Mesangial cell (primary cell): ENCODE data around the gene ACSF3.

GRCh38 chr16:88489291-88489892 is 36.3 kb downstream of the ZFPM1 start:
- RAMPAGE, long total RNA: no peak

DNA sequence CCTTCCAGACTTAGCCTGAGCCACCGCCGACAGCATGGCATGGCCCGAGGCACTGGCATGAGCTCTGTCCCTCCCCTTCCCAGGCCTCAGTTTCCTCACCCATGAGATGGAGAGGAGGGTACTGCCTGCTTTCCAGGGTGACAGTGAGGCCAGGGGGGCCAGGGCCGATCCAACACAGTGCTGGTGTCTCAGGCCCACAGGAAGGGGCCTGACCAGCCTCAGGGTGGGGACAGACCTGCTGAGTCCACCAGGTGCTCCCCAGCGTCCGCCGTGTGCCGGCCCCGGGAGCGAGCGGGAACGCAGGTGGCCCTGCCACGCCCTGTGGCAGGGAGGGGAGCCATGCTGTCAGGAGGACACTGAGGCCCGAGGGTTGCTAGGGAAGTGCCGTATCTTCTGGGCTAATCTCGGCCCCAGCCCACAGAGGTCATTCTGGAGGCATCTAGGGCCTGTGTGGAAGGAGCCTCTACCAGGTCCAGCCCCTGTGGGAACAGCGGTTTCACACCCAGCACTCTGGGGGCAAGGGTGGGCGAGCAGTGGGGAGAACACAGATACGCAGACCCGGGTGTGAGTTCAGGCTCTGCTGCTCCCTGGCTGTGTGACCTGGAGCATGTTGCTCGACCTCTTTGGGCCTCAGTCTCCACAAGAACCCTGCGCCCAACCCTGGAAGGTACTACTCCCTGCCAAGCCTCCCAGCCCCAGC is 44.1 kb upstream of the ZC3H18 start:
- RAMPAGE, long total RNA: no peak

DNA sequence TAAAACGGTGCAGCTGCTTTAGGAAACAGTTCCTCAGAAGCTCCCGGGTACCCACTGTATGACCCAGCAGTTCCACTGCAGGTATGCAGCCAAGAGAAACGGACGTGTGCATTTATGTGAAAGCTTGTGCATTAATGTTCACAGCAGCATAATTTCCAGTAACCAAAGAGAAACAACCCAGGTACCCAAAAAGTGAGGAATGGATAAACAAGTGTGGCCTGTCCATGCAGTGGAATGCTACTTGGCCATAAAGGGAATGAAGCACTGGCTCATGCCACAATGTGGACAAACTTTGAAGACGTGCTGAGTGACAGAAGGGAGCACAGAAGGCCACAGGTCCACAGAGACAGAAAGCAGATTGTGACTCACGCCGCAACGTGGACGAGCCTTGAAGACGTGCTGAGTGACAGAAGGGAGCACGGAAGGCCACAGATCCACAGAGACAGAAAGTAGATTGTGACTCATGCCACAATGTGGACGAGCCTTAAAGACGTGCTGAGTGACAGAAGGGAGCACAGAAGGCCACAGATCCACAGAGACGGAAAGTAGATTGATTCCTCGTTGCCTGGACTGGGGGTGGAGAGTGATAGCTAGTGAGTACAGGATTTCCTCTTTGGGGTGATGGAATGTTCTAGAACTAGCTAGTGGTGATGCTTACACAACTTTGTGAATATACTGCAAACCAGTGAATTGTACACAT is 19.2 kb downstream of the ZC3H18 start:
- RAMPAGE, long total RNA: no peak

DNA sequence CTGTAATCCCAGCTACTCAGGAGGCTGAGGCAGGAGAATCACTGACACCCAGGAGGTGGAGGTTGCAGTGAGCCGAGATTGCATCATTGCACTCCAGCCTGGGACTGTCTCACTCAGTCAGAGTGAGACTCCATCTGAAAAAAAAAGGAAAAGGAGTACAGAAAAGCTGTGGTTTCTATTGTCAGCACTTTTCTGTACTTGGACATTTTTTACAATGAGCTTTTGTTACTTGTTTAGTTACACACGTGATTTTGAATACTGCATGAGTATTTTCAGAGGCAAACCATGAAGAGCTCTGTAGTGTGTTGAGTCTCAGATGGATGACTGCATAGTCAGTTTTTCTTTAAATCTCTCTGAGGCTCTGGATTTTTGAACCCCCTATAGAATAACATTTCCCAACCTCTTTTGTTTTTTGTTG is 26.3 kb downstream of the ZC3H18 start:
- RAMPAGE, long total RNA: no peak

DNA sequence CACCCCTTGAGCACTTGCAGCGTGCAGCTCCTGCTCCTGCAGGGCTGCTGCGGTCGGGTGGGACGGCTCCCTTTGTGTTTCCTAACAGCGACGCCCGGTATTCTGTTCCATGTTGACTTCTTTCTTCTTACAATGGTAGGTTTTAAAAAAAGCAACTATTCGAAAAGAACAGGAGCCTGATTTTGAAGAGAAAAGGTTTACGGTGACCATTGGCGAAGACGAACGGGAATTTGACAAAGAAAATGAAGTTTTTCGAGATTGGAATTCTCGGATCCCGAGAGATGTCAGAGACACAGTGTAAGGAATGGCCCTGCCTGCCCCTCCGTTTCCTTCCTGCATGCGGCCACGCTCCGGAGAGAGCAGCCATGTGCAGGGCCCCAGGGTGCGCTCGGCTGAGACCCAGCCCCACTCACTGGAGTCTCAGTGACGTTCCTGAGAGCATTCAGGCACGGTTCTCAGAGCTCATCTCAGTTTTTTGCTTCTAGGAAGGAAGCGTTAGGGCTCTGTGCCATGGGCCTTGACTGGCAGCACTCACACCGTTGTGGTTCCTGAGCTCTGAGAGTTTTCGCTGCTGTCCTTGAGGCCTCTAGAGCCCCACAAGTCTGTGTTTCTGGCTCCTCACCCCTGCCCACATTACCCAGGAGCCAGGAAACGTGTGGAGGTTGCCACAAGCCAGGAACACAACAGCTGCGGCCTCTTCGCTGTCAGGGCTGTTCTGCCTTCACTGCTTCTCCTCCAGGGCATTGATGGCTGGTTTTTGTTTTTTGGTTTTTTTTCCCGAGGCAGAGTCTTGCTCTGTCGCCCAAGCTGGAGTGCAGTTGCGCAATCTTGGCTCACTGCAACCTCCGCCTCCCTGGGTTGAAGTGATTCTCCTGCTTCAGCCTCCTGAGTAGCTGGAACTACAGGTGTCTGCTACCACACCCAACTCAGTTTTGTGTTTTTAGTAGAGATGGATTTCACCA is 29.7 kb downstream of the ZC3H18 start:
- RAMPAGE, long total RNA: no peak

- RAMPAGE, long total RNA: no peak
Measured at GRCh38 chr16:88610853-88611630, 27.3 kb upstream of the IL17C start.

- RAMPAGE, long total RNA: no peak
Measured at GRCh38 chr16:88656143-88656698, 5.4 kb upstream of the CYBA start.

DNA sequence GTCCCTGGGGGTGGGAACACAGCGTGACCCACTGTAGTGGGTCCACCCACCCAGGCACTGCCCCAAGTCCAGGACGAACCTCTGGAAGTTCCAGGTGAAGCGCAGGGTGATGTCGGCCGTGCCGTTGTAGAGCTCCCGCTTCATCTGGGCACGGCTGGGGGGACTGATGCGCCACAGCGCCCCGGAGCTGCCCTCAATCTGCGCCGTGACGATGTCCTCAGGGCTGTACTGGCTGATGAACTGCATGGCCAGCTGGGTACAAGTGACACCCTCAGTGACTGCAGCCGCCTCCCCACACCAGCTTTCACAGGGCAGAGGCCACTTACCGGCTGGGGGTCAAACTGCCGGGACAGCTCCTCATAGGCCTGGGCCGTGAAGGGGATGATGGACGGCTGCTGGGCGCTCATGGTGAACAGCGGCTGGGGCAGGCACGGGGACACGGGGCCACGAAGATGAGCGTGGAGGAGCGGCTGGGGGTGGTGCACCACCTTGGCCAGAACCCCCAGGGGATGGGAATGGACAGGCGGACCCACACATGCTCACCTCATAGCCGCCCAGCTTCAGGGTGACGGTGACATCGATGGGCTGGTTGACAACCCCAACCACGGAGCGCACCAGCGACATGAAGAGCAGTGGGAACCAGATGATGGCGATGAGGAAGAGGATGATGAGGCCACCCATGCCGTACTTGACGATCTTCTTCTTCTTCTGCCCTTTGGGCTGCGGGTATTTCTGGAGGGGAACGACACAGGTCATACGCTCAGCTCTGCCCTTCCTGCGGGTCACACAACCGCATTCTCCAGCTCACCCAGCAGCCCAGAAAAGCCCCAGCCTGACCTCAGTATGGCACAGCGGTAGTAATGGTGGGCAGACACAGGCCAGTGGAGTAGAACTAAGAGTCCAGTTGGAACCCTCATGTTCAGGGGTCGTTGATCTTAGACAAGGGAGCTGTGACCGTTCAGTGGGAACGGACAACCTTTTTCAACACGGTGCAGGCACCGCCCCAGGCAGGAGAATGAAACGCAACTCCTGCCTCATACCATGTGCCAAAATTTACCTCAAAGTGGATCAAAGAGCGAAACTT is 10.5 kb downstream of the CTU2 start:
- RAMPAGE, long total RNA: no peak

- RAMPAGE, long total RNA: no peak
Measured at GRCh38 chr16:88727793-88728562, 21.7 kb downstream of the CTU2 start.

DNA sequence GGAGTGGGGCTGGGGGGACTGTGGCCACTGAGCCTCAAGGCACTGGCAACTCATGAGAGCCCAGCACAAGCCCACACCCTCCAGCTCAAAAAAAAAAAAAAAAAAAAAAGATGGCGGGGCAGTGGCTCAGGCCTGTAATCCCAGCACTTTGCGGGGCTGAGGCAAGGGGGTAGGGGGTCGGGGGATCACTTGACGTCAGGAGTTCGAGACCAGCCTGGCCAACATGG is 920 bp upstream of the PIEZO1 start:
- RAMPAGE, long total RNA: no peak

DNA sequence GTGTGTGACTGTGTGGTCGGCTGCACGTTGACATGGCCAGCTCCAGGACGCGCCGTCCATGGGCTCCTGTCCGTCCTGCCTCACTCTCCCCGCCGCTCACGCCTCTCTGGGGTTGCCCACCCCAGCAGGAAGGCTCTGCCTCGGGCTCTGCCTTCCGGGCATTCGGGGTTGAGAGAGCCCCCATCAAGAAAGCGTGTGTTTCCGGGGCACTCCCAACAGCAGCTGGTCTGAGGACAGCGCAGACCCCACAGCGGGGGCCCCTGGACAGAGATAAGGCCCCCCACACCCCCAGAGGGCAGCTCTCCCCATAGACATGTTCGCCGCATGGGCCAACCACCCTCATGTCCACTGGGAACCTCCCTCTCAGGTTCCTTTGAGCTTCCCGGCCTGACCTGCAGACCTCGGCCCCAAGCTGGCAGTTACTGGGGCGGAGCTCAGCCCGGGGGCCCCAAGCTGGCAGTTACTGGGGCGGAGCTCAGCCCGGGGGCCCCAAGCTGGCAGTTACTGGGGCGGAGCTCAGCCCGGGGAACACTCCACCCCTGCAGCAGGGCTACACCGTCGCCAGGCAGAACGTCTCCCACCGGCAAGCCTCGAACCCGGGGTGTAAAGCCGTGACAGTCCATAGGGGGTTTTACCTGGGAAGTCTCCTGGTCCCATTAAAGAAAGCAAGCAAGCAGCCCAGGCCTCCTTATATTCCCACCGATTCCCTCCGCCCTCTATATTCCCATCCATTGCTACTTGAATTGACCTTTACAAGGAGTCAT is 8.5 kb upstream of the PIEZO1 start:
- RAMPAGE, long total RNA: no peak

DNA sequence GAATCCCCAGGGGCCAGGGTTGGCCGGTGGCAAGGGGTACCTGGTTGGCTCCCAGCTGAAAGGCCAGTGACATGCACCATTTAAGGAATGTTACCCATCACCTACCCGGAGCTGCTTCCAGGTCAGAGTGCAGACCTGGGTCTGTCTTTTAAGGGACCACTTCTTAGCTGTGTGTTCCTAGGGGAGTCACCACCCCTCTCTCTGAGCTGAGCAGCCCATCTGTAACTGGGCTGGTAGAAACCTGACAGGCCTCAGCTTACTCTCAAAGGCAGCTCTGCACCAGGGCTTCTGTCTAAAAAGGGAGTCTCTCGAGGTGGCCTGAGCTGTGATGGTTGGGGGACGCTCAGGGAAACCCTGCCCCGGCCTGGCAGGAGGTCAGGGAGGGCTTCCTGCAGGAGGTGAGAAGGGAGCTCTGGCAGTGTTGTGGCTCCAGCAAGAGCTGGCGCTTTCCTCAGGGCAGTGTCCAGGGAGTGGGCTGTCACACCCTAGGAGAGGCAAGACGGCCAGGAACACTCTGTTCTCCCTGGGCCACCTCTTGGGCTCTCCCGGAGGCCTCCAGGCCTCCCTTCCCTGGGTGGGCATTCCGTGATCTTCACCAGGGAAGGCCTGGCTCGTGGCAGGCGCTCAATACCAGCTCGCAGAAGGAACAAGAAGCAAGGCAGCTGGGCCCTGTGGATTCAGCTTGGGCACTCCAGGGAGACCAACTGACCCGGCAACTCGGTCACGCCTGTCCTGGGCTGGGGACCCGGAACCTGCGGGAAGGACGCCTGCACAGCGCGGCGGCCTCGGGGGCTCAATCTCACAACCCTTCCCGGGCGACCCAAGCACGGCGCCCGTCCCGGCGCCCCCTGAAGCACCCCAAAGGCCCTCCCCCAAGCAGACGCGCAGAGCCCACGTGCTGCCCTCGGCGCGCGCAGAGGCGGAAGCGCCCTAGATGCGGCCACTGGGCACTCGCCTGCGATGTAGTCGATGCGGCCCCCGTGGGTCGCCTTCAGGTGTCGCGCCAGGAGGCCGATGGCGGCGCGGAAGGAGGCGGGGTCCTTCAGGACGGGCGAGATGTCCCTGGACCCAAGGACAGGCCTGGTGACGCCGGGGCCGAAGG is 782 bp downstream of the APRT start:
- RAMPAGE, long total RNA: no peak

DNA sequence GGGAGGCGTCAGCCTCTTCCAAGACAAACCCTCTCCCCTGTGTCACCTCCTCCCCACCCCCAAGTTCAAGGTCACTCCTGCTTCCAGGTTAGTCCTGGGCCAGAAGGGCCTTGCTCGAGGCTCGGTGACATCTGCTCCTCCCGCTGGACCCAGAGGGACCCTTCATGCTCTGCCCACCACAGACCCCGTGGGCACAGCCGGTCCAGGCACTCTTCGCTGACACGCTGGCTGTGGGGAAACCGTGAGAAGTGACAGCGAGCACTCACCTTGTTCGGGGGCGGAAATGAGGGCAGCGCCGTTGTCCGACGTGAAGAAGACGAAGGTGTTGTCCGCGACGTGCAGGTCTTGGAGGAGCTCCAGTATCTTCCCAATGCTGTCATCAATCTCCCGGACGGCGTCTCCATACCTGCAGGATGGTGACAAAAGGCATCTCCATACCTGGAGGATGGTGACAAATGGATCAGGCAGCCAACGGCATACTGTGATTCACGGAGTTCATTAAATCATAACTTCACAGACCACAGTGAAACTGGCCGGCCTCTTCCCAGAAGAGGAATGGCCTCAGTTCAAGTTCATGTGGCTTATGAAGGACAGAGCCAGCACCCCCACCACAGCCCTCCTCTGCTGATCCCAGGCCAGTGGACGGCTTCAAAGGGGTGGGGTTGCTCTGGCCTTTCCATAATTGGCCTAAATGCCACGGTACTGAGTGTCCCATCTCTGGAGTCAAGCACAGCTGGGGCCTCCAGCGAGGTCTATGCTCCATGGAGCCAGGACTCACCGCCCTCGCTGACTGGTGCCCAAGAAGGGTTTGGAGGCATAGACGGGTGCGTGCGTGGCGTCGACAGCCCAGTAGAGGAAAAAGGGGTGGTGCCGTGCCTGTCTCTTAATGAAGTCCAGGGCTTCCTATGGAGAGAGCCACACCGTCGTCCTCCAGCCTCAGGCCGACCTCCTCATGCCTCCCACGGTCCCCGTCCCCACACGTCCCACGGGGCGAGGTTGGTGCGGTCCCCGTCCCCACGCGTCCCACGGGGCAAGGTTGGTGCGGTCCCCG is 21.5 kb downstream of the GALNS start:
- RAMPAGE, long total RNA: no peak

DNA sequence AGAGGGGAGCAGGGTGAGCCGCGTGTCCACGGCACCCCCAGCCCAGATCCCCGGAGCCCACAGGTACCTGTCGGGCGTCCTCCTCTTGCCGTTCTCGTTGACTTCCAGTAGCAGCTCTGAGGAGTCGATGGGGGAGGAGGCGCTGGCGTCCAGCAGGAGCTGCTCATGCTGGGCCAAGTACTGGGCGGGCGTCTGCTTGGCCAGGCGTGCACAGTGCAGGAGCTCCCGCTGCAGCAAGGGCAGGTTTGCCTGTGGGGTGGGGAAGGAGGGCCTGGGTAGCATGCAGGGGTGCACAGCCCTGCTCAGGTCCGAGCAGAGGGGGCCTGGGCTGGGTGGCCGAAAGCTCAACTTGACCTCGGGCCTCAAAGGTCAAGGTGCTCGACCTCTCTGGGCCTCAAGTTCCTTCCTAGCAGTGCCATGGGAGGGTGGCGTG is 19.4 kb upstream of the PABPN1L start:
- RAMPAGE, long total RNA: no peak

DNA sequence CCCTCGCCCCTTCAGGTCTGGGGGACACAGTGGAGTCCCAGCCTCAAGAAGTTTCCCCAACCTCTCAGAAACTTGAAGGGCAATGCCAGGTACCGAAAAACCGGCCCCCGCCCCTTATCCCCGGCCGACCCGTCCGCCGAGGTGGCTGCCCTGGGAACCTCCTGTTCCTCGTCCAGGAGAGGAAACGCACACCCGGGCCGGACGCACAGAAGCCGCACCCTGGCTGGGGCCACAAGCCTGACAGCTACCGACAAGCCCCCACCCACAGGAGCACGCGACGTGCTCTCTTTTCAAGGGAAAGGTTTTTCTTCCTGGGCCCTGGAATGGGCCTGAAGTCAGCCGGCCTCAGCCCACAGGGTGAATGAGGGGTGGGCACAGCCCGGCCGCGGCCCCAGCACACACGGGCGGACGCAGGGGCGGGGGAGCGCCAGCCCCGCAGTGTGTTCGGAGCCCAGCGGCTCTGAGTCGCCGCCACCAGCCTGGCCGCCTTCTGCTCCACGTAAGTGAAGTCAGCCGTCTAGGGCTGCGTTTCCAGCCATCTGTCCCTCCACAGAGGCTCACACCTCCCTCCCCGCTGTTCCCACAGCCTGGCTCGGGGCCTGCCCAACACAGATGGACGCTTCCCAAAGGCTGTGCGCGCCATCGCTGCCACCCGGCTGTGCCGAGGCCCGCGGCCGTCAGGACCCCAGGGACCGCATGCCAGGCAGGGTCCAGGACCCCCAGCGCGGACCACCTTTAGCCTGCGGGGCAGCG is 37.0 kb downstream of the CBFA2T3 start:
- RAMPAGE, long total RNA: no peak

GRCh38 chr16:88960138-88961408 is 16.4 kb downstream of the CBFA2T3 start:
- RAMPAGE, long total RNA: no peak

GRCh38 chr16:88972766-88973765 is 3.9 kb downstream of the CBFA2T3 start:
- RAMPAGE, long total RNA: no peak

DNA sequence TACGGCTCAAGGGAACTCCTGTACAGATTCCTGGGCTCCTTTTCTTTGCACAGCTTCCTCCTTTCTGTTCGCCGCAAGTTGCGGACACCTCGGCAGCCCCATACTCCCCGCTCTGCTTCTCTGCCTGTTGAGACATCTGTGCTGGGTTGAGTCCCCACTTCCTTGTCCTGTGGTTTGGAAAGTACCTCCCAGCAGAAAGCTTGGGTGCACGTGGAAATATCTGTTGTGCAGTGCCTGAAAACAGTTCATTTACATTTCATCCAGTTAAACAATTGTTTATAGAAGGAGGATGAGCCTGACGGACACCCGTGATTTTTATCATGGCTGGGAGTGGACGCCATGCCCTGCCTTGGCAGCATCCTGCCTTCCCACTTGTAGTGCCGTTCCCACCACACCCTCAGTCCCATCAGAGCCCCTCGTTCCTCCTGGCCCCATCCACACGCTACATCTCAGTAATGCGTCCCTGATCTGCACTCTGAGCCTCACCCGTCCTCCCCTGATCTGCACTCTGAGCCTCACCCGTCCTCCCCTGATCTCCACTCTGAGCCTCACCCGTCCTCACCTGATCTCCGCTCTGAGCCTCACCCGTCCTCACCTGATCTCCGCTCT is 55.1 kb upstream of the CBFA2T3 start:
- RAMPAGE, long total RNA: no peak

DNA sequence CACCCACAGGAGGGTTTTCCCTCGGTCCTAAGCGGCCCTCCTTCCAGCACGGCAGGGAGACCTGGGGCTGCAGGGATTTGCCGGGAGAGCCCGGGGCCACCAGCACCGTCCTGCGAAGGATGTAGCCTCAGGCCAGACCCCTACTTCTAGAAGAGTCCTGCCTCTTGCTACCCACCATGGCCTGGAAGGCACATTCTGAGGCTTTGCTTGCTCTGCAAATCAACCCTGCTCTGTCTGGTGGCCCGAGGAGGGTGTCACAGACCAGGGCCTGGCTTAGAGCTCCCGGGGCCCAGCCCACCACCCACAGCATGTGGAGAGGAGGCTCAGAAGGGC is 28.9 kb upstream of the ACSF3 start:
- RAMPAGE, long total RNA: no peak

- RAMPAGE, long total RNA: no peak
Measured at GRCh38 chr16:89093527-89094024, at the start of gene ACSF3. ACSF3 (plus strand) TSS chr16:89093852.